ENCODE results near the genes SUB1, NPR3, RXFP3 and LMBRD2.

- PRO-cap: no peak
Measured at GRCh38 chr5:32290923-32291655, 21.6 kb downstream of the MTMR12 start.

DNA sequence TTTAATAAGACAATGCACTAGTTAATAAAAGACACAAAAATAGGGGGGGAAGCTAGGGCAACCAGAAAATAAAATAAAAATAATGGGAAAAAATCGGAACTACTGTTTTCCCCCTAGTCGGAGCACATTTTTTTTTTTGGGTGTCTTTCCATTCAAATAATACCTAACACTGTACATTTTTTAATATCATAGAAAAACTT, 42.6 kb upstream of the MTMR12 start:
- PRO-cap: no peak

DNA sequence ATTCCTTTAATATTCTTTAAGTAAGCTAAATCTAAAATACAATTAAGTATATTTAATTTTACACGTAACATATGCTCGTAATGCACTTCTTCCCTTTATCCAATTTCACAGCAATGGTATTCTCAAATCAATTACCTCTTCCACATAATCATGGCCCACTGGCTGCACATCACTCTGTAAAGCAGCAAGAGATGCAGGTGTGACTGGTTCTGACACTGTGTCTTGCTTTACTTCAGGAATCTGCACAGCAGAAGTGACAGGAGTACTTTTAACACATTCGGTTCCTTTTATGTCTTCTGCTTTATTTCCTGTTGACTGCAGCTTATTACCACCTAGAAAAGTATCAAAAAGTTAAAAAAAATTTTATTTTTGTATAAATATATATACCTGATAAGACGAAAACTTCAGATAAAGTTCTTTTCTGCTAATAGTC, 44.7 kb downstream of the ZFR start:
- PRO-cap: no peak

GRCh38 chr5:32585225-32585664, at the start of gene SUB1:
TSS of gene SUB1 (plus strand) at chr5:32585557.
- PRO-cap: unidirectional peak, plus-strand start at chr5:32585571

DNA sequence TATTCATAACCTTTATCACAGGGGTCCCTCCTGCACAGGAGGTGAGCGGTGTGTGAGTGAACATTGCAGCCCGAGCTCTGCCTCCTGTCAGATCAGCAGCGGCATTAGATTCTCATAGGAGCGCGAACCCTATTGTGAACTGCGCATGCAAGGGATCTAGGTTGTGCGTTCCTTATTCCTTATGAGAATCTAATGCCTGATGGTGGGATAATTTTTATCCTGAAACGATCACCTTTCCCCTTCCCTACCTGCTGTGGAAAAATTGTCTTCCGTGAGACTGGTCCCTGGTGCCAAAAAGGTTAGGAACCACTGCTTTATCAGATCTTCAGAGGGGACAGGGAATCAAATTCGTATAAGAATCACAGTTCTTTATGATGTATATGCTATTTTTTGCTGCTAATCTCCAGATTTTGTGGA, 9.2 kb downstream of the SUB1 start:
- PRO-cap: no peak

GRCh38 chr5:32710935-32711562, at the start of gene NPR3:
TSS of gene NPR3 (plus strand) at chr5:32711321.
- PRO-cap: bidirectional peak, plus-strand start at chr5:32711238, minus-strand start at chr5:32711132

DNA sequence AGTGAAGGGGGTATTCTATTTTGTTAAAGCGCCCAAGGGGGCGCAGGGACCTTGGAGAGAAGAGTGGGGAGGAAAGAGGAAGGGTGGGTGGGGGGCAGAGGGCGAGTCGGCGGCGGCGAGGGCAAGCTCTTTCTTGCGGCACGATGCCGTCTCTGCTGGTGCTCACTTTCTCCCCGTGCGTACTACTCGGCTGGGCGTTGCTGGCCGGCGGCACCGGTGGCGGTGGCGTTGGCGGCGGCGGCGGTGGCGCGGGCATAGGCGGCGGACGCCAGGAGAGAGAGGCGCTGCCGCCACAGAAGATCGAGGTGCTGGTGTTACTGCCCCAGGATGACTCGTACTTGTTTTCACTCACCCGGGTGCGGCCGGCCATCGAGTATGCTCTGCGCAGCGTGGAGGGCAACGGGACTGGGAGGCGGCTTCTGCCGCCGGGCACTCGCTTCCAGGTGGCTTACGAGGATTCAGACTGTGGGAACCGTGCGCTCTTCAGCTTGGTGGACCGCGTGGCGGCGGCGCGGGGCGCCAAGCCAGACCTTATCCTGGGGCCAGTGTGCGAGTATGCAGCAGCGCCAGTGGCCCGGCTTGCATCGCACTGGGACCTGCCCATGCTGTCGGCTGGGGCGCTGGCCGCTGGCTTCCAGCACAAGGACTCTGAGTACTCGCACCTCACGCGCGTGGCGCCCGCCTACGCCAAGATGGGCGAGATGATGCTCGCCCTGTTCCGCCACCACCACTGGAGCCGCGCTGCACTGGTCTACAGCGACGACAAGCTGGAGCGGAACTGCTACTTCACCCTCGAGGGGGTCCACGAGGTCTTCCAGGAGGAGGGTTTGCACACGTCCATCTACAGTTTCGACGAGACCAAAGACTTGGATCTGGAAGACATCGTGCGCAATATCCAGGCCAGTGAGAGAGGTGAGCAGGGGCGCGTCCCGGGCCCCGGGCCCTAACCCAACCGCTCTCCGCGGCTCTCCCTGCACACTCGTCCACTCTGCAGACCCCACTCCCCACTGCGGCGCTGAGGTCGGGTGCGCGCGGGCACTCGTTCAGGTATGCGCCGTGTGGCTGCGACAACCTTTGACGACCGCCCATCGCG, 859 bp downstream of the NPR3 start:
- PRO-cap: no peak

DNA sequence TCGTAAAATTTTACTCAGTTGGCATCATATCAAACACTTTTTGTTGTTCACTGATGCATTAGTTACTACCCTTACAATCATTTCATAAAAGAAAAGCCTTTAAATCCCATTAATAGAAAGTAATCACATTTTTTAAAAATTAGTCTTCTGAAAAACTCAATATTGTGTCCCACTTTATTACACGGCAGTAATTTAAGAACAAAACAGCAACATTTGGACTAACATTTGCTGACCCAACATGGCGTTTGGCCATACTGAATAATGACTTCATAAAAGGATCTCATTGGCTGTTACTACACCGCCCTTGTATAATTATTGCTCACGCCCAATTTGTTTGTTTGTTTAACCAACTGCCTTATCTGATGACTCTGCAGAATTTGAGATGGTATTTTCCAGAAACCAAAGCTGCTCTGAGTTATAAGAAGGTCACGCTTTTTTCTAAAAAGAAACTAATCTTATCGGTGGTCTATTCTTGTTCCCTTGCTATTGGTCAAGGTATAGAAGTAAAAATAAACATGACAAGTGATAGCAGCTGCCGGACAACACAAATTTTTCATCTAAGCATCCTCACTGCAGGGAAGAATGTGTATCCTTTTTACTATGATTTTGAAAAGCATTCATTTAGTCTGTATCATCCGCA, 200.2 kb upstream of the TARS1 start:
- PRO-cap: no peak

GRCh38 chr5:33936028-33936401, at the start of gene RXFP3:
TSS of gene RXFP3 (plus strand) at chr5:33936386.
- PRO-cap: no peak

DNA sequence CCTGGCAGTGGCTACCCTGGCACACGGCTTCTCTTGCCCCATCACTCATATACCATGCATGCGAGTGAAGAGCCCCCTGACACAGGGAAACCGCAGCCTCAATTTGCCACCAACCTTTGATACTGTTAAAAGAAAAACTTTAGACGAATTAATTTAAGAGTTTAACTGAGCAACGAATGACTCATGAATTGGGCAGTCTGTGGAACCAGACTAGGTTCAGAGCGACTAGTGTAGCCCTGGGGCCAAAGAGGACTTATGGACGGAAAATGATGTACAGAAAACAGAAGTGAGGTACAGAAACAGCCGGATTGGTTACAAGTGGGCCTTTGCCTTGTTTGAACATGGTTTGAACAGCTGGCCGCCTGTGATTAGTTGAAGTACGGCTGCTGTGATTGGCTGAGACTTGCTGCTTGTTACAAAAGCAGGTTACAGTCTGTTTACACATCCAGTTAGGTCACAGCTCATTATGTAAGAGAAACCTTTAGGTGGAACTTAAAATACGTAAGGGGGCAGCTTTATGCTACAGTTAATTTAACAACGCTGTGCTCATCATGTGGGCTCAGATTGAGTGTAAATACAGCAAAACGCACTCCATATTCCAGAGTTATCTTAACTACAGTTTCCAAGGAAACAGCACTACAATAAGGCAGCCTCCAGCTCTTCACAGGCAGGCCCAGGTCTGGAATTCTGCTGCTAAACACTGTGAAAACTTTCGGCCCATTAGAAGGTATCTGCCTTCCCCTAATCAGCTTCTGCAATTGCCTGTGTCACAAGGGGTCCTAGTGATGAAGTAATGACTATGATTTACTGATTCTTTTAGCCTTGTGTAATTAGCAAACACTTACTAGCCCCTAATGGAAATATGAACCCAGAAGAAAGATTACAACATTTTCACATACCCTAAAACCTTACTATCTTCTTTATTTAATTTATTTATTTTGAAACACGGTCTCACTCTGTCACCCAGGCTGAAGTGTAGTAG, 6.5 kb downstream of the AMACR start:
- PRO-cap: no peak

- PRO-cap: no peak
Measured at GRCh38 chr5:34556289-34556669, 99.8 kb upstream of the RAI14 start.

GRCh38 chr5:34866729-34867619, 28.0 kb downstream of the TTC23L start:
- PRO-cap: no peak

GRCh38 chr5:34935482-34936040, 6.2 kb downstream of the DNAJC21 start:
- PRO-cap: no peak

DNA sequence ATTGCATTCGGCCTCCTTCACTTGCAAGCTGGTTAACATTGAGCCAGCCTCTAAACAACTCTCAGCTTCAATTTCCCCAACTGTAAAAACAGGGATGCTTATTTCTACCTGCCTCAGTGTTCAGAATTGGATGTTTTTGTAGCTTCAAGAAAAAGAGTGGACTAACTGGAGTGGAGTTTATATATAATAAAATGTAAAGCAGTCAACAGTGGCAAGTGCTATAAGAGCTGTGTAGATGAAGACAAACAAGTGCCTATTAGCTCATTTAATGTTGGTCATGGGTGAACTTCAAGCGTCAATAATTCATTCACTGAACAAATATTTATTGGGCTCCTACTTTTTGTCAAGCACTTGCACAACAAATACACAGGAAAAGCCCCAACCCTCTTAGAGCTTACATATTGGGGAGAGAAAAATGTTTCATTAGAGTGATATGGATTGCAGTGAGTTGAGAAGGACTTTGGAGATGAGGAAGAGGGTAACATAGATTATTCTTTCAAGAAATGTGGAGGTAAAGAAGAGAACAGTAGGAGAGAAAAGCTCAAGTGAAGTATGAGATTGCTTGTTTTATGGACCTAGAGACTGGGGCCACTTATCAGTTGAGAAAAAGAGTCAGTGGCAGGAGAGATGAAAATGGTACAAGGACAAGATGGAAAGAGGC, 25.4 kb downstream of the SPEF2 start:
- PRO-cap: no peak

DNA sequence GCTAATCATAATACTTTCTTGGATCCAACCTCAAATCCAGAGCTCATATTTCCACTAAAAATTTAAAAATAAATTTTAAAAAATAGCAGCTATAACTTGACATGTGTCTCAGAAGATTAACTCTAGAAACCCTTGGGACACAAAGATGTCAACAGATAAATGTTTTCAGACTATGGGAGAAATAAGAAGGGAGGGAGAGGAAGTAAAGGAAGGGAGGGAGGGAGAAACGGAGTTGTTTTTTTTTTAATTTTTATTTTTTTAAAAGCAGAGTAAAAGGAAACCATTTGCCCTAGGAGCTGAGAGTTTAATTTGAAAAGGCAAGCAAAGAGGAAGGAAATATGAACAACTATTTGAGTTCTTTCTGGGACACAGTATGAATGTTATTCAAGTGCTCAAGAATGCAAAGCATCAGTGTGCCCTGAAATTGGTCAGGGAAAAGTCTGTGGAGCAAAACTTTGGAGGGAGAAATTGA, 75.7 kb upstream of the IL7R start:
- PRO-cap: no peak

- PRO-cap: no peak
Measured at GRCh38 chr5:35853971-35854809, 2.5 kb upstream of the IL7R start.

GRCh38 chr5:36151345-36152455, at the start of gene LMBRD2:
TSS of gene LMBRD2 (minus strand) at chr5:36151887.
- PRO-cap: bidirectional peak, plus-strand start at chr5:36152083, minus-strand start at chr5:36151909

DNA sequence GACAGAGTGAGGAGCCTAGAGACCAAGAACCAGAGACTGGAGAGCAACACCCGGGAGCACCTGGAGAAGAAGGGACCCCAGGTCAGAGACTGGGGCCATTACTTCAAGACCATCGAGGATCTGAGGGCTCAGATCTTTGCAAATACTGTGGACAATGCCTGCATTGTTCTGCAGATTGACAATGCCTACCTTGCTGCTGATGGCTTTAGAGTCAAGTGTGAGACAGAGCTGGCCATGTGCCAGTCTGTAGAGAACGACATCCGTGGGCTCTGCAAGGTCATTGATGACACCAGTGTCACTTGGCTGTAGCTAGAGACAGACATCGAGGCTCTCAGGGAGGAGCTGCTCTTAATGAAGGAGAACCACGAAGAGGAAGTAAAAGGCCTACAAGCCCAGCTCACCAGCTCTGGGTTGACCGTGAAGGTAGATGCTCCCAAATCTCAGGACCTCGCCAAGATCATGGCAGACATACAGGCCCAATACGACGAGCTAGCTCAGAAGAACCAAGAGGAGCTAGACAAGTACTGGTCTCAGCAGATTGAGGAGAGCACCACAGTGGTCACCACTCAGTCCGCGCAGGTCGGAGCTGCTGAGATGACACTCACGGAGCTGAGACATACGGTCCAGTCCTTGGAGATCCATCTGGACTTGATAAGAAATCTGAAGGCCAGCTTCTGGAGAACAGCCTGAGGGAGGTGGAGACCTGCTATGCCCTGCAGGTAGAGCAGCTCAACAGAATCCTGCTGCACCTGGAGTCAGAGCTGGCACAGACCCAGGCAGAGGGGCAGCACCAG, 9.1 kb downstream of the NIPBL start:
- PRO-cap: no peak

DNA sequence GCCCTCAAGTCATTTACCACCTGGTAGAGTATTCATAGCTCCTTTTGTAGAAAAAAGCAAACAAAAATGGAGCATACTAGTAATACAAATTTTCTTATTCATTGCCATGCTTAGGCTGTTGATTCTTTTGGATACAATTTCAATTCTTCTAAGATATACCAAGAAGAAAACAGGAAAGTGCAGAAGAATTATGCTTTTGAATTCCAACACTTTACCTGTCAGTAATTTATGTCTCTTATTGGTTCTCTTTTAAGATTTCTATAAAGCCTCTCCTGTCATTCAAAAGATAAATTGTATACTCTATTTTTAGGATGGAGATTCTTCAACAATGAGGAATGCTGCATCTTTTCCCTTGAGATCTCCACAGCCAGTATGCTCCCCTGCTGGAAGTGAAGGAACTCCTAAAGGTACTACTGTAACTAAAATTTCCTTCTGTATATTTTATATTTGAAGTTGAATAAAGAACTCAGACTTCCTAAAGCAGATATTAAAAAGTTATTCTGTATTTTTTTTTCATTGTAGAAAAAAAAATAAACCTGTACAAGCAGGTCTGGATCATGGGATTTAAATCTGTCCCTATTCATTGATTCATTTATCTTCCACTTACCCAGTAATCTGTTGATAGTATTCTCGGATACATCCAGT, 95.2 kb downstream of the NIPBL start:
- PRO-cap: no peak

DNA sequence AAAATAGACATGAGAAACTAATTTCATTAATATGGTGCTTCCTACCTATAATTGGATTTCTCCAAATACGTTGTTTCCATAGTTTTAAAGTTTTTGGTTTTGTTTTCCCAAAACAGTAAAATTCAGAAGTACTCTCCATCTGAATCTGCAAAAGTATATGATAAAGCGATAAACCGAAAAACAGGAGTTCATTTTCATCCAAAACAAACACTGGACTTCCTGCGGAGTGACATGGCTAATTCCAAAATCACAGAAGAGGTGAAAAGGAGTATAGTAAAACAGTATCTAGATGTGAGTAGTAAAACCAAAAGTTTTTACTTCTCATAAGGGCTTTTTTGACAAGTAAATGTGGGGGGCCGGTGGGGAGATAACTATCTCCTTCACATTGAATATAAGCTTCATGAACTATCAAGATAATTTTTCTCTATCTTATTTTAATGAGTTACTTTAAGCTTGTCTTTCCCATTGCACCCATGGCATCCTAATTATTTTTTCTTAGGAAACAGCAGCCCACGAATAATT, 184.2 kb downstream of the NIPBL start:
- PRO-cap: no peak

Measured in right cardiac atrium (tissue), 1 donor.